ENCODE results near the gene SESN3.

DNA sequence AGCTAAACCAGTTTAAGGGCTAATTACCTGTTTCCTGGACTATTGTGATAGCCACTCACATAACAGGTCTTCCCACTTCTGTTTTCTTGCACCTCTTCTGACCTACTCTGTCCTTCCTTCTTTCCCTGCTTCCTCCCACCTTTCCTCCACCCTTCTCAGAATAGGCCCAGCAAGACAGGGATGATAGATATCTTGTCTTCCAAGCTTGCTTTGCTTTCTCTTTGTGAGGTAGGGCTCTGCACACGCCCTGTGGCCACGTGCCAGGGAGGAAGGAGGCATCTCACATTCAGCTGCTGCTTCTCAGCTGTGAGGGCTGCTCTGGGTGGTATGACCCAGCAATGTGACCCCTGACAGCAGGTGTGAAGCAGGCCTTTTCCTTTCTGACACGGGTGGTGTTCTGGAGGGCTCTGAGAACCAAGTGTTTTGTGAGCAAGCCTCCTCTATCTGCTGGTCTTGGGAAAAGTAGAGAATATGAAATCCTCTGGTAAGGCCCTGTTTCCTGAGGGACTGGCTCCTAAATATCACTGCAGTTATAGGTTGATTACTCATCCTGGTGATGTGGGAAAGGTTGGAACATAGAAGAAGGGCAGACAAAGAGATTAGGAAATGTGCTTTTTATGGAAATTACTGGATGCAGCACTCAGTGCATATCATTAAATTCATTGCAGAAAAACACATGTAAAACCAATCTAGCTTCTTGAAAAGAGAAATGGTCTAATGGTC is 8.4 kb downstream of the AMOTL1 start:
- PRO-cap, 3 experiments = no peak in any of the 3 experiments
- RAMPAGE, long total RNA, 2 experiments = no peak in any of the 2 experiments
- RRBS = no CpG with 5 or more reads among the region's 3 CpGs

DNA sequence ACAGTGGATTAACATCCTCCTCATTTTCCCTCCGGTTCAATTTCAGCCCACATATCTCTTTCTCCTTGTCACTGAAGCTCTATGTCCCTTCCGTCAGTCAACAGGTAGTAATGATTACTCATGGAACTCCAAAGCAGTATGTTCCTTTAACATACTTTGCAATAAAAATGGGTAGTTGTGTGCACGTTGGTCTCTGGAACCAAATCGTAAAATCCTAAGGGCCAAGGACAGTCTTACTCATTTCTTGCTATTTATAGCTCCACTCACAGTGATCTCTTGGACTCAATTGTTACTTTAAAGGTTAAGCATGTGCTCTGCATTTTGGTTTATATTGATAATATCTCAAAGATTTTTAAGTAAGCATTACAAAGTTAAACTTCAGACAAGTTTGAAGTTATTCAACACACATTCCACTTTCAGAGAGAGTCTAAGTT is 20.3 kb downstream of the AMOTL1 start:
- PRO-cap, 3 experiments = no peak in any of the 3 experiments
- RAMPAGE, long total RNA, 2 experiments = no peak in any of the 2 experiments
- RRBS = no CpG with 5 or more reads among the region's 4 CpGs

DNA sequence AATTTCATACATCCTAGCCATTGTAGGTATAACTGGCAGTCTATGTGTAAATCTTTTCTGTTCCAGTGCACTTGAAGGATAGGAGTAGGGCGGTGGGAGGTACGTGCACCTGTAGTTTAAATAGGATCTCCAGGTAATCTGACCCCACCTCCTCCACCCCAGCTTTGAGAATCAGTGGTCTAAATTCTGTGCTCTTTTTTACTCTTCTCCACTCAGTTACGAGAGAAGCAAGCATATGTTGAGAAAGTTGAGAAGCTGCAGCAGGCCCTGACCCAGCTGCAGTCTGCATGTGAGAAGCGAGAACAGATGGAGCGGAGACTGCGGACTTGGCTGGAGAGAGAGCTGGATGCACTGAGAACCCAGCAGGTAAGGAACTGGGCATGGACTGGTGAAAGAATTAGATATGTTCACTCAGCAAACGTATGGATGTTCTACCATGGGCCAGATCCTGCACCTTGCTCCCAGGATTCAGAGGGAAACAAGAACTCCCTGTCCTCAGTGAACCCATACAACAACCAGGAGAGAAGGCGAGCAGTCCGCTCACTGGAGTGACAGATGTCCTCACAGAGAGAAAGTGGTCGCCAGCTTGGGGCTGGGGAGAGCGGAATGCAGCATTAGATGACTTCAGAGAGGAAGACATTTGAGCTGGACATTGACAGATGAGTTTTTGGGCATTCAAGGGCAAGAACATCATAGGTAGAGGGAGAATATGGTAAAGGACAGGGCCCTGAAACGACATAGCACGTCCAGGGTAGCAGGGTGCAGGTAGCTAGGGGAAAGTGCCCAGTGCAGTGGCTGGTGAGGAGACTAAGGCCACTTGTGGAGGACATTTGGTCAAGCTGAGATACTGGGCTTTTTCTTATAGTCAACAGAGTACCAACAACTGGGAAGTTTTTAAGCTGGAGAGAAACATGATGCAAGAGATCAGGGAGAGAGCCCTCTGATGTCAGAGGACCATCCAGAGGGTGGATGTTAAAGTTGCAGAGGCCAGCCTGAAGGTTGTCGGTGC is 85.9 kb downstream of the AMOTL1 start:
- PRO-cap, 3 experiments = no peak in any of the 3 experiments
- RAMPAGE, long total RNA, 2 experiments = no peak in any of the 2 experiments
- RRBS = no CpG with 5 or more reads among the region's 14 CpGs

- PRO-cap, 3 experiments = no peak in any of the 3 experiments
- RAMPAGE, long total RNA, 2 experiments = no peak in any of the 2 experiments
- RRBS = no CpG with 5 or more reads among the region's 3 CpGs
These were observed 40.2 kb downstream of the CWC15 start for GRCh38 chr11:94933122-94933640.

DNA sequence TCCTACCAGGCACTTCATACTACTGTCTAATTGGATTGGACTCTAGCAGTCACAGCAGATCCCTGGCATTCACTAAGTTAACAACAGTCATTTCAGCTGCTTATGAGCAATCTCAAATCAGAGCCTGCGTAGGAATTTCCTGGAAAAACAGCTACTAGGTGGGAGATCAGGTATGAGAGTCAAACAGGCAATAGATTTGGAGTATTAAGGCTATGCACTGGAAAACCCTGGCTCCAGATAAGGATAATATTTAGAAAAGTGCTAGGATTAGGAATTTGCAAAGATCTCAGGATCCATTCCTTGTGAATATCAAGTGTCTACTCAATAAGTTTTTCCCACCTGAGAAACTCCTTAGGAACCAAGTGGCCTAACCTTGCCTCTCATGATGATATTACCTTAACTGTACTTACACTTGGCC is 10.9 kb upstream of the ENDOD1 start:
- PRO-cap, 3 experiments = peak in 1 of 3 experiments; most common minus-strand start position 74 of the sequence (in 1)
- RAMPAGE, long total RNA, 2 experiments = no peak in any of the 2 experiments
- RRBS = no CpG with 5 or more reads among the region's 1 CpG

DNA sequence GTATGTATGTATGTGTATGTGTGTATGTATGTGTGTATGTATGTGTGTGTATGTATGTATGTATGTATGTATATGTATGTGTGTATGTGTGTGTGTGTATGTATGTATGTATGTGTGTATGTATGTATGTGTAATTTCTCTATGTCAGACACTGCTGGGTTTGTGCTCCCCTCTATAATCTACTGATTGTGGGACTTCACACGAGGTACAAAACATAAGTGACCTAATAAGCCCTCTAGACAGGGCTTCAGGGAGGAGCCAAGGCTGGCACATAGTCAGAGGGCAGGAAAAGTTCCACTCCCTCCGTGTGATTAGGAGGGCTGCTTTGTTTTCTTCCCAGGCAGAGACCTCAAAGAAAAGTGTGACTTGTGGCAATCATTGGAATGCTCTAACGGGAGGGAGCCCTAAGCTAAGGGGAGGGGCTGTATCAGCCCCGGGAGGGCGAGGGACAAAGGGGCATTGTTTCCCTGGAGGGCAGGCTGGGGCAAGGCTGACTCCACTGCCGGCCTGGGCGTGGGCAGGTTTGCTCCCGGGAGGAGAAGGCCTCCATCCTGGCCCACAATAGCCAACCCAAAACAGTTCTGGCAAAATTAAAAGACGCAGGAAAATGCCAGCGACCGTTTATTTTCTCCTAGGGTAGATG is 59.9 kb downstream of the ENDOD1 start:
- PRO-cap, 3 experiments = peak in 3 of 3 experiments; most common plus-strand start position 499 of the sequence (in 2); most common minus-strand start position 351 of the sequence (in 2)
- RAMPAGE, long total RNA, 2 experiments = no peak in any of the 2 experiments
- RRBS = 9% methylated on average over 3 of the region's 11 CpGs

GRCh38 chr11:95202129-95203015 is 28.6 kb downstream of the SESN3 start:
- PRO-cap, 3 experiments = no peak in any of the 3 experiments
- RAMPAGE, long total RNA, 2 experiments = no peak in any of the 2 experiments

DNA sequence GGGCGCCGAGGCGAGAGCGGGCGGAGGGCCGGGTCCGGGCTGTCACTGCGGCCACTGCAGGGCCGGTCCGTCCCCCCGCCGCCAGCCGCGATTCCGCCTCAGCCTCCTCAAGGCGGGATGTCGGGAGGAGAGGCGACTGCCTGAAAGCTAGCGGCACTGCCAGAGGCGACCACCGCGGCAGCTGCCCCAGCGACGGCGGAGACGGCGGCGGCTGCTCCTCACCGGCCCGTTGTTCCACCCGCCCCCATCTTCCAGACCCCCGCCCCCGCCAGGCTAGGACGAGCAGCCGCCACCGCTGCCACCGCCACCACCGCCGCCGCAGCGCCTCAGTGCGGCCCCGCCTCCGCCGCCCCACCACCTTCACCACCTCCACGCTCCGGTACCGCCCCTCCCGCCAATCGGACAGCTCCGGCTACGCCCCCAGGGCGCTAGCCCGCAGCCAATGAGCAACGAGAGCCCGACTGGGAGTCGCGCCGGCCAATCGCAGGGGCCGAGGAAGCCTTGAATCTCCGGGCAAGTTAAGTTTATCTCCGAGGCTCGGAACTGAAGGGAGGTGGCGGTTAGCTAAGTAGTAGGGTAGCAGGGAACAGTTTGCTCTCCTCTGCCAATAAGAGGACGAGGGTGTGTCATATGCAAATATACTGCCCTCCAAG is at the start of gene SESN3:
Gene SESN3 (minus strand): TSS at position 333 of the 653 bp plus-strand sequence.
- PRO-cap, 3 experiments = peak in 3 of 3 experiments; most common plus-strand start position 533 of the sequence (in 3); most common minus-strand start position 328 of the sequence (in 2)
- RAMPAGE, long total RNA, 2 experiments = start-site peak on the plus strand in 1 of 2 experiments, centred at position 497 of the sequence, 92 reads per replicate
- RRBS = 1% methylated on average over 18 of the region's 66 CpGs

DNA sequence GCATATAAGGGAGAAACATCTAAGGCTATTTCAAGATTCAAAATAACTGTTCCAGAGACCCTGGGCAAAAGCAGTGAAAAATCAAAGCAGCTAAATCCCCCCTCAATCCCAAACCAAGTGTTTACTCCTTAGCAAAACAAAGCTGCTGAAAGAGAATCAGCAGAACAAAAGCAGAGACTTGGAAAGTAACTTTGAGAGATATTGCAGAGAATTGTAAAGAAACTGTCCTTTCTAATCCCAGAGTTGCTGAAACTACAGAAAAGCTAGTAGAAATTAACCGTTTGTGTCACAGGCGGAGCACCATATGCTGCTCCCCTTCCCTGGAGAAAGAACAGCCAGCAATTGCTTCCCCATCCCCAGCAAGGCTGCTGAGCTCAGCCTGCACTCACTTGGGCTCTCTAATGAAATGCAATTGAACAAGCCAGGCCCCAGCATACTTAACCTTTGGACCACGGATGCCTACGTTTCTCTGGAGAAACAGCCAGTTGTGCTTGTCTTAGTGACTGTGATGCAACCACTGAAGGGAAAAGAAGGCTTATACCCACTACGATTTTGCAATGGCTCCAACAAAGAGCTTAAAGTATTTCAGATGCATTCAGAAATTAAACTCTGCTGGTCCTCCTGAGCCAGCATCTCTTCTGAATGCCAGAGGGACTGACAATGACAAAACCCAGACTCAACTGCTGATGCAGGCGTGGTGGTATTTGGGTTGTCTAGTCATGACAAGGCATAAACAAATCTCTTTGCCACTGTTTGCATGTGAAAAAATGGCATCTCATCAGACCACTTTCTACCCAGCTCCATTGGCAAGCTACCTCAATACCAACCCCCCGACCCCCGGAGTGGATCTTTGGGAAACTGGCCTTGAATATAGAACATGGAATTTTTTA is 51.3 kb upstream of the SESN3 start:
- PRO-cap, 3 experiments = no peak in any of the 3 experiments
- RAMPAGE, long total RNA, 2 experiments = no peak in any of the 2 experiments
- RRBS = no CpG with 5 or more reads among the region's 8 CpGs

- PRO-cap, 3 experiments = peak in 3 of 3 experiments; most common minus-strand start chr11:95338522 (in 3)
- RAMPAGE, long total RNA, 2 experiments = no peak in any of the 2 experiments
- RRBS = no CpG with 5 or more reads among the region's 1 CpG
These were observed 107.2 kb upstream of the SESN3 start for GRCh38 chr11:95338247-95338577.

- PRO-cap, 3 experiments = peak in 3 of 3 experiments; most common plus-strand start chr11:95495918 (in 1); most common minus-strand start chr11:95495834 (in 3)
- RAMPAGE, long total RNA, 2 experiments = no peak in any of the 2 experiments
- RRBS = no CpG with 5 or more reads among the region's 5 CpGs
These were observed 264.7 kb upstream of the SESN3 start for GRCh38 chr11:95495538-95496263.

DNA sequence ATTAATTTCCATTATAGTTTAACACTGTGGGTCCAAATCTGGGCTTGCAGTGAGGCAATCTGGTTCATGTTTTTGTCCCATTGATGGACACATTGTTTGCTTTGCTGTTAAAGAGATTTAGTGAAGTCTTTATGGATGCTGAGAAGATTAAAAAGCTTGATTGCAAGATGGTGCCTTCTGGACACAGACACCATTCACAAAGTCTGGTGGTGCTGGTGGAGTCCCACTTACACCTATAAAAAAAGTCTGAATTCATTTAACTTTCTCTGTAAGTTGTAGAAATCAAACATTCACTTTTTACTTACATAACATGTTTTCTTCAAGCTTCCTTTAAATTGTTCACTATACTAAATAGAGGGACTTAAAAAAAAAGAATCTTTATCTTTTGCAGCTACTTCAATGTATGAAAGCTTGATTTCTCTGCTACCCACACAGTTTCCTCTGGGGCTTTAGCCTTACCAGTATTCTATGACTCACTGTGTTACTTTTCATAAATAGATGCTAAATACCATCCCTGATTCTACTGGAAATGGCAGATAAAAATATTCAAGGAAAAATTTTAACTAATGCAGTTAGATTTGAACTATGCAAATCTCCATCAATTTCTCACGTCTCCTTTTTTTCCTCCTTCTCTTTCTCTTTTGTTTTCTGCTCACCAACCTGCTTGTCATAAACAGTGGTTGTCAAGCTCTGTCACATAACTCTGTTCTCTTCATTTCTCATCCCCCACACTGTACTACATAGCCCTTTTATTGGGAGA is 89.8 kb downstream of the FAM76B start:
- PRO-cap, 3 experiments = no peak in any of the 3 experiments
- RAMPAGE, long total RNA, 2 experiments = no peak in any of the 2 experiments
- RRBS = no CpG with 5 or more reads among the region's 1 CpG

GRCh38 chr11:95700428-95700855 is 89.1 kb downstream of the FAM76B start:
- PRO-cap, 3 experiments = no peak in any of the 3 experiments
- RAMPAGE, long total RNA, 2 experiments = no peak in any of the 2 experiments
- RRBS = no CpG with 5 or more reads among the region's 6 CpGs

DNA sequence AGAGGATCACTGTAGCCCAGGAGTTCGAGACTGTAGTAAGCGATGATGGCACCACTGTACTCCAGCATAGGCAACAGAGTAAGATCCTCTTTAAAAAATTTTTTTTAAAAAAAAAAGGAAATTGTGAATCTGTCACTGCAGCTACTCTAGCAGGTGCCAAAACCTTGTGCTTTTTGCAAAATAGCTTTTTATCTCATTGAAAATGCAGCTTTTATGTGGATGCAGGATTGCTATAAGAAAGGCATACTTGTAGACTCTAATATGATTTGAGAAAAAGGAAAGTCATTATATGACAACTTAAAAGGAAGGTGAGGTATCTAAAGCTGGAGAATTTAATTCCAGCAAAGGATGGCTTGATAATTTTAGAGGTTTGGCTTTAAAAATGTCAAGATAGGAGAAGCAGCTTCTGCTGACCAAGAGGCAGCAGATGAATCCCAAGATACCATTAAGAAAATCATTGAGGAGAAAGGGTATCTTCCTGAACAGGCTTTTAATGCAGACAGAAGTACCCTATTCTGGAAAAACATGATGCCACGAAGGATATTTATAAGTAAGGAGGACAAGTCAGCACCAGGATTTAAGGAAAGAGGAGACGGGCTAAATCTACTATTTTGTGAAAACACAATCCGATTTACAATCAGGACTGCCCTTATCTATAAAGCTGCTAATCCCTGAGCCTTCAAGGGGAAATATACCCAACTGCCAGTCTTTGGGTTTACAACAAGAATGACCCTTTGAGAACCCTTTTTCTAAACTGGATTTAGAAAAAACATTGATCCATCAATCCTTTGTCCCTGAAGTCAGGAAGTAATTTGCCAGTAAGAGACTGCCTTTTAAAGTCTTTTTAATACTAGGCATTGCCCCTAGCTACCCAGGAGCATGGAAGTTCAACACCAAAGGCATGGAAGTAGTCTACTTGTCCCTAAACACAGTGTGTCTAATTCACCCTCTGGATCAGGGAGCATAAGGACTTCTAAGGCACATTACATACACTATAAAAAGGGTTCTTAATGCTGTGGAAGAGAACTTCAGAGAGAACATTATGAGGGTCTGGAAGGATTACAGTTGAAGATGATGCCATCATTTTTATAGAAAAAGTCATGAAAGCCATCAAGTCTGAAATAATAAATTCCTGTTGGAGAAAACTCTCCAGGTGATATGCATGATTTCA is 34.2 kb downstream of the CEP57 start:
- PRO-cap, 3 experiments = no peak in any of the 3 experiments
- RAMPAGE, long total RNA, 2 experiments = no peak in any of the 2 experiments
- RRBS = no CpG with 5 or more reads among the region's 5 CpGs

GRCh38 chr11:96095847-96096392 is 172.0 kb upstream of the MTMR2 start:
- PRO-cap, 3 experiments = no peak in any of the 3 experiments
- RAMPAGE, long total RNA, 2 experiments = no peak in any of the 2 experiments
- RRBS = no CpG with 5 or more reads among the region's 3 CpGs

DNA sequence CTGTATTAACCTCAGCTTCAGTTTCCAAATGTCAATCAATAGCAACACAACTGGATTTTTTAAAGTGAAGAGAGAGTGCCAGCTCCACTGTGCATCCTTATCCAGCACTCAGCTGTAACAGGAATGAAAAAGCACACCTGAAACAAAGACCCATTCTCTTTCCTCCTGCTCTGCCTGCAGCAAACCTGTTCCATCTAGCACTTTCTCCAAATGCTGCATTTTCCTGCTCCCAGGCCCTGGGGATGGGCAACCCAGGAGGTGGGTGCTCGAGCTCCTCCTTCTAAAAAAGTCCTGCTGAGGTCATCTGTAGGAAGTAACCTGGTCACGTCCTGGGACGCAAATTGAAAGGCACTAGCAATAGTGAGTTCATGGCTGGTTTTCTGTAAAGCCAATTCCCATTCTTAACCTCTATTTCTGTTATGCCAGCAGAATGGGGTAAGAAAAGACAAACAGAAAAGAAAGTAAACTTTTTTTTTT is 173.8 kb downstream of the MAML2 start:
- PRO-cap, 3 experiments = no peak in any of the 3 experiments
- RAMPAGE, long total RNA, 2 experiments = no peak in any of the 2 experiments
- RRBS = no CpG with 5 or more reads among the region's 3 CpGs

- PRO-cap, 3 experiments = no peak in any of the 3 experiments
- RAMPAGE, long total RNA, 2 experiments = no peak in any of the 2 experiments
- RRBS = no CpG with 5 or more reads among the region's 9 CpGs
These were observed 121.1 kb downstream of the MAML2 start for GRCh38 chr11:96221578-96222565.

- PRO-cap, 3 experiments = no peak in any of the 3 experiments
- RAMPAGE, long total RNA, 2 experiments = no peak in any of the 2 experiments
- RRBS = no CpG with 5 or more reads among the region's 3 CpGs
These were observed 39.1 kb downstream of the MAML2 start for GRCh38 chr11:96303788-96304471.

DNA sequence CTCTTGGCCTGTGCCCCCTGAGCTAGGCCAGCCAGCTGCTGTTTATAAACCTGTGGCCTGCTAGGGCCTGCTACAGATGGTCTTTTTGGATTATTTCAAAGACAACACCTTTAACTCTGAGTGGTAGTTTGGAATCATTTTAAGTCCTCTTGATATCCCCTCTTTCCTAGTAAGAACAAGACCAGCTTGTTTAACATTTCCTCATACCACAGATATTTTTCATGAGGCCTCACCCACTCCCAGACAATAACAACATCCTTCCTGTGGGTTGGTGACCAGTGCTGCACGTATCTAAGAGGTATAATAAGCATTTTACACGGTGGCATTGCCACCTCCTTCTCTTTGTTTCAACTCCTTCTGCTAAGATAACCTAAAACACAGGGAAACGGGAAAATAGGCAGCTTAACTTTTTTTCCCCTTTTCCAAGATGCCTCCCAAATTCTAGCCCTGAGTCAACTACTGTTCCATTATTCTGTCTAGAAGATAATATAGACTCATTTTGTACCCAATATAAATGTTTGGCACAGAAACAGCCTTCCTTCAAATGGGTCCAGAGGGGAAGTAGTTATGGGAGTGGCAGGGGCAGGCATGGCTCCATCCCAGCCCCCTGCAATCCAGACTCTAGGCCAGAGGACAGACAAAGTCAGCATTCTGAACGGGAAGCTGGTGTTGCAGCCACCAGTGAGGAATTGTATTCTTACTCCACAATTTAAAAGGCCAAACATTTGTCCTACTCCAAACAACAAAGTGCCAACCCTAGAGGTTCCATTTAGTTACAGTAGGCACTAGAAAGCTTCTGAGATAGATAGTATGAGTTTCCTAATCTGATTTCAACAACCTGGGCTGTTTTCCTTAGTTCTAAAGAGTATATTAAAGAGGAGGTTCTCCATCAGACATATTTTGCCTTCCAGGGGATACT is 28.5 kb downstream of the MAML2 start:
- PRO-cap, 3 experiments = no peak in any of the 3 experiments
- RAMPAGE, long total RNA, 2 experiments = no peak in any of the 2 experiments
- RRBS = no CpG with 5 or more reads among the region's 4 CpGs

DNA sequence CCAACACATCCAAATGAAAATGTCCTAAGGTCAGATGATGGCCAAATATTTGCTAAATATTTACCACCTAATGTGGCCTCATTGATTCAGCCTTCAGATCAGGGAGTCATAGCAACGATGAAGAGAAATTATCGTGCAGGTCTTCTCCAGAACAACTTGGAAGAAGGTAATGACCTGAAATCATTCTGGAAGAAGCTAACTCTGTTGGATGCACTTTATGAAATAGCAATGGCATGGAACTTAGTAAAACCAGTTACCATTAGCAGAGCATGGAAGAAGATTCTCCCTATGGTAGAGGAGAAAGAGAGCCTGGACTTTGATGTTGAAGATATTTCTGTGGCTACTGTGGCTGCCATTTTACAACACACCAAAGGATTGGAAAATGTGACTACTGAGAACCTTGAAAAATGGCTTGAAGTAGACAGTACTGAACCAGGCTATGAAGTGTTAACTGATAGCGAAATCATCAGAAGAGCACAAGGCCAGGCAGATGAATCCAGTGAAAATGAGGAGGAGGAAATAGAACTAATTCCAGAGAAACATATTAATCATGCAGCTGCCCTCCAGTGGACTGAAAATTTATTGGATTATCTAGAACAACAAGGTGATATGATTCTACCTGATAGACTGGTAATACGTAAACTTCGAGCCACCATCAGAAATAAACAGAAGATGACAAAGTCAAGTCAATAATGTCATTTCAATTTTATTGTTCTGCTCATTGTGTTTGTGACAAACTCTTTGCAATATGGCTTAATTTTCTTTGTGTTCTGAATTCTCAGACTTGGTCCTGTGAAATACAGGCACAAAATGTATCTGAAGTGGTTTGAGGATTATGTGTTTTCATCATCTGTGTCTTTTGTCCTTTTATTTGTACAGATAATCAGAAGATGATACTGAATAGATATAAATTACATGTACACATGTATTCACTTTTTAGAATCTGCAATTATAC is 2.0 kb downstream of the JRKL start:
- PRO-cap, 3 experiments = no peak in any of the 3 experiments
- RAMPAGE, long total RNA, 2 experiments = no peak in any of the 2 experiments
- RRBS = no CpG with 5 or more reads among the region's 5 CpGs